Zone of skin (tissue), 1 donor: ENCODE measurements around the gene UCP1.

GRCh38 chr4:140212931-140213607, 59.1 kb upstream of the MAML3 start:
- RRBS = no CpG with 5 or more reads among the region's 8 CpGs

GRCh38 chr4:140227171-140227717, 73.3 kb upstream of the MAML3 start:
- RRBS = no CpG with 5 or more reads among the region's 1 CpG

DNA sequence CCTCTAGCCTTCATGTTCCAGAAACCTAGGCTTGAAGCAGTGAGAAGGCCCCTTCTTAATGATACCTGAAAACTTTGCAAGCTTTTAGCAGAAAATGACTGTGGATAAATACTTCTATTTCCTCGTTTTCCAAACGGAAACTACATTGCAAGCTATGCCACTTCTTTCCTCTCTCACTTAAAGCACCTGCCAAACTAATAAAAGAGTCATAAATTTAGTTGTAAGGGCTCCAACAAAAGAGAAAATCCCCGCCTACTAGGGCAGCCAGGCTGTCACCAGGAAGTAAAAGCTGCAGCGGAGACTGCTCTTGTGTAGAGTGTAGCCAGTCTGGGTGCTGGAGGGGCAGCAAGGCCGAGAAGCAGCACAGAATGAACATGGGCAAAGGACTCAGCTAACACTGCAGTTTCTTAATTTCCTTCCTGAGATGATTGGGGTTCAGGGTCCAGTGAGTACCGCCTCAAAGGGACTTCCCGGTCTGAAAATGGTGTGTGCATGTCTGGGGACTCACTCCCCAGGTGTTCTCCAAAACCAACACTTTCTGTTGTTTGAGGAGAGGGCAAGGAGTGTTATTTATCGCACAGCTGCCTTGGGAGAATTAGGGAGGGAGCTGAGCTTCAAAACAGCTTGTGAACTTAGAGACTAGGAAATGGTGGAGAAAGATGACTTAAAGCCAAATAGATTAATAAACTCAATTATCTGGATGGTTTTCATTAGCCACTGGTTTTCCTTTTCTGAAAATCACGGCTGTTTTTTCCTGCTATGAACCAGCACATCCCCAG, 89.4 kb upstream of the MAML3 start:
- RRBS = no CpG with 5 or more reads among the region's 9 CpGs

GRCh38 chr4:140568706-140569377, at the start of gene UCP1:
Gene UCP1 (minus strand): TSS chr4:140568961.
- RRBS = 1% methylated on average over 16 of the region's 59 CpGs

DNA sequence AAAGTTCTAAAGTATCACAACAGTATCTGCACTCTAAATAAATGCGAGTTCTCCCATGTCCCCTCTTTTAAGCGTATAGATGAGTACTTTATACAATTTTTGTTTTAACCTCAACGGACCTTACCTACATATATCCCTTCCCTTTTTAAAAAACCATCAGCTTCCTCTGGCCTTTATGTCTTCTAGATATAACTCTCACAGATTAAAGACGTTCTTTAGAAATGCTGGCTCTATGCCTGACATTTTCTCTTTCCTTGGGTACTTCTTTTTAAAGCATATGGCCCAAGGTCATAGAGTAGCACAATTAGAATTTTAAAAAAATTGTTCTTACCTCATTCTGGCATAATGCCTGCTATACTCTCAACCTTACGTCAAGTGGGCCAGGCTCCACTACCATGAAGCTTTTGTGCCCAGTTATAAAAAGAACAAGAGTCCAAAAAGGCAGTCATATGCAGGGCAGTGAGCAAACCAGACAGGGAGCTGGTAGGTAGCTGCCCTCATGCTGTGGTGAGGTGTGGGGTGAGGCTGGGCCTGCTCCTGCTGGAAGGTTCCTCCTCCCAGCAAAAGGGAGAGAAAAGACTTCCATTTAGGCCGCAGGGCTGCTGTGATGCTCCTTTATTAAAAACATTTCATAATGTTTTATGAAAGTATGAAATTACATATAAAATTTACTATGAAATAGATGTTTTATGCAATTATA, 64.3 kb upstream of the UCP1 start:
- RRBS = no CpG with 5 or more reads among the region's 6 CpGs

GRCh38 chr4:140640876-140641599, 72.3 kb upstream of the UCP1 start:
- RRBS = no CpG with 5 or more reads among the region's 8 CpGs

- RRBS = no CpG with 5 or more reads among the region's 11 CpGs
These were observed 89.2 kb downstream of the TBC1D9 start for GRCh38 chr4:140666895-140667552.

GRCh38 chr4:140800560-140801097, 44.4 kb upstream of the TBC1D9 start:
- RRBS = no CpG with 5 or more reads among the region's 6 CpGs

- RRBS = 0% methylated on average over 1 of the region's 7 CpGs
These were observed 1.6 kb downstream of the RNF150 start for GRCh38 chr4:141131726-141132064.

GRCh38 chr4:141231135-141231755, 10.6 kb downstream of the ZNF330 start:
- RRBS = no CpG with 5 or more reads among the region's 7 CpGs

DNA sequence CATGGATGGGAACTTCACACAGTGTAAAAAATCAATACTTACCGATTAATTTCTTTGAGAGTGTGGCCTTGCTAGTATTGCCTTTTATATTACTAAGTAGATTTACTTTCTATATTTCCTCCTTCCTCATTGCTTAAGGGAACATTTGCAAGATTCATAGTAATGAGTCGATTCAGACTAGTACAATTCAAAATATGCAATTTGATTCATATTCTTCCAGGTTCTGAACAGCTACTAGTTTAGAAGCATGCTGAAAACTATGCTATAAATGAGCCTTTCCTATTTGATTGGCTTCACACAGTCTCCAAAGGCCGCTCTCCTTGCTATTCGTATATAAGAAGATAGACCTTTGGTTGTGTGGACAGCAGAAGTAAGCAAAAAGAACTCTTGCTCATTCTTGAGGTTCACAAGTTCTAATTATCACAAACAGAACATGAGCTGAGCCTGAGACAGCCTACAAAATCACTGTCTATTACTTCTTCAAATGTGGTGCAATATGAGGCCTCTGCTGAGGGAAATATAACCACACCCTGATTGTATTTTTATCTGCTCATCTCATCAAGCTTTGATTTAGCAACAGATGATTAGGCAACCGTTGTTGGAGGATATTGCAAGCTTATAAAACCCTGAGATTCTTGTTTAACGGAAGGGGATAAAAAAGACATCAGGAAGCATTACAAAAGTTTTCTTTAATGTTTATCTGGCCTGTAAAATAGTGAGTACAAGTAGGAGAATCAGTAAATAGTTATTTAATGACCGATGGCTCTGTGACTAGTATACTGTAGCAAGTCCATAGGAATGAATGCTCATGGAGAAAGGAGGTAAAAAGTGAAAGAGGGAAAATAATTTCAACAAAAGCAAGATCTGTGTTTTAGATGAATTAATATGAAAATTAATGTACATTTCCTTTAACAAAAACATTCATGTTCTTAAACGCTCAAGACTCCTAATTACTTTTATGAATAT, 108.4 kb downstream of the ZNF330 start:
- RRBS = no CpG with 5 or more reads among the region's 8 CpGs

GRCh38 chr4:141657881-141658456, 21.6 kb downstream of the IL15 start:
- RRBS = no CpG with 5 or more reads among the region's 5 CpGs

GRCh38 chr4:142556518-142556873, 289.6 kb downstream of the INPP4B start:
- RRBS = no CpG with 5 or more reads among the region's 2 CpGs

DNA sequence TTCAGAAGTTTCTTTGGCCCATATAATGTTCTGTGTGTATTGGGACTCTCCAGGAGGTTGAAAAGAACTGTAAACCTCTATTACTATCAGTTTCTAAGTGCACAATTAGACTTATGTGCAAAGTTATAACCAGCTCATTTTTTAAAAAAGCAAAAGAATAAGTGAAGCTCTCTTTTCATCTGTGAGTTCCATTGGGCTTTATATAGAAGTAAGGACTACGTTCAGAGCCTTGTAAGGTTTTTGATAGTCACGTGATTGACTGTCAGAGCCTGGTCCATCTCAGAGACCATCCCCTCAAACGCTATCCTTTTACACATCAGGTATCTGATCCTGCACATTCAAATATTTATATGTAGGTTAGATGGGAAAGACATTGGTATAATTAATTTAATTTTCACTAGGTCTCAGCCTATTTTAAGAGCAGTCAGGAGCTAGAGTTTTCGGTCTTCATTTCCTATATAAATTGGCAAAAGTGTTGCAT, 279.3 kb downstream of the INPP4B start:
- RRBS = no CpG with 5 or more reads among the region's 4 CpGs

- RRBS = no CpG with 5 or more reads among the region's 1 CpG
These were observed 115.8 kb upstream of the INPP4B start for GRCh38 chr4:142961841-142962313.

- RRBS = no CpG with 5 or more reads among the region's 1 CpG
These were observed 50.6 kb upstream of the GAB1 start for GRCh38 chr4:143286075-143286392.

- RRBS = no CpG with 5 or more reads among the region's 34 CpGs
These were observed 13.4 kb downstream of the GAB1 start for GRCh38 chr4:143349912-143350703.

DNA sequence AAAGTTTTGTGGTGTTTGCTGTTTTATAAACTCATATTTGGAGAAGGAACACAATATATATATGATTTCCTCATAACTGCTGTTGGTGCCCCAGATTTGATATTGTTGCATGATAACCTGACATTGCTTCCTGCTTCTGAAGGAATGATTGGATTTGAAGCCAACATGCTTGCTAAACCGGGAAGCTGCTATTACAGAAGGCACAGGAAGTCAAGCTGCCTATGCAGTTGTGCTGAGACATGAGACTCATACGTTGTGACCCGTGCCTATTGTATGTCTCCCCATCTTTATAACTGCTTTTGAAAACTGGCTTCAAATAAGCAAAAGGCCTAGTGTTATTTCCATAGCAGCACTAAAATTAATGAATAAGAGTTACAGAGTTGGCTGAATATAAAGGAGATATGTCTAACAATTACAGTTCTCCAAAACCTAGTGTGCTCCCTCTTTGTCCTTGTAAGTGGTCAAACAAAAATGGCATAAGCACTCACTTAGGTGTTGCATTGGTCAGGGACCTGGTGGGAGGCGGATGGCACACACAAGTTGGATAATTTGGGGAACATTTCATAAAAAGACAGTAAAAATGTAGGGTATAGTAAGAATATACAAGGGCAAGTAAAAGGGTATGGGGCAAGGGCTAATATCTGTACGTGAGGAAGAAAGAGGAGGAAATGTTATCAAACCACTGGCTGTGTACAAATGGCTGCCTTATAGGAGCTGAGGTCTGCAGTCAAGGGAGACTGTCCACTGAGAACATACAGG, 33.1 kb downstream of the GAB1 start:
- RRBS = no CpG with 5 or more reads among the region's 5 CpGs

GRCh38 chr4:143381501-143382077, 44.9 kb downstream of the GAB1 start:
- RRBS = no CpG with 5 or more reads among the region's 6 CpGs

GRCh38 chr4:143427218-143428010, 86.1 kb upstream of the SMARCA5 start:
- RRBS = no CpG with 5 or more reads among the region's 9 CpGs